OCI-LY7 (cell line): ENCODE measurements around a stretch of chr2.

GRCh38 chr2:171956130-171956950 lies 34.1 kb downstream of the HAT1 start:
- PRO-cap, result no peak
- RAMPAGE, long total RNA, result no peak

DNA sequence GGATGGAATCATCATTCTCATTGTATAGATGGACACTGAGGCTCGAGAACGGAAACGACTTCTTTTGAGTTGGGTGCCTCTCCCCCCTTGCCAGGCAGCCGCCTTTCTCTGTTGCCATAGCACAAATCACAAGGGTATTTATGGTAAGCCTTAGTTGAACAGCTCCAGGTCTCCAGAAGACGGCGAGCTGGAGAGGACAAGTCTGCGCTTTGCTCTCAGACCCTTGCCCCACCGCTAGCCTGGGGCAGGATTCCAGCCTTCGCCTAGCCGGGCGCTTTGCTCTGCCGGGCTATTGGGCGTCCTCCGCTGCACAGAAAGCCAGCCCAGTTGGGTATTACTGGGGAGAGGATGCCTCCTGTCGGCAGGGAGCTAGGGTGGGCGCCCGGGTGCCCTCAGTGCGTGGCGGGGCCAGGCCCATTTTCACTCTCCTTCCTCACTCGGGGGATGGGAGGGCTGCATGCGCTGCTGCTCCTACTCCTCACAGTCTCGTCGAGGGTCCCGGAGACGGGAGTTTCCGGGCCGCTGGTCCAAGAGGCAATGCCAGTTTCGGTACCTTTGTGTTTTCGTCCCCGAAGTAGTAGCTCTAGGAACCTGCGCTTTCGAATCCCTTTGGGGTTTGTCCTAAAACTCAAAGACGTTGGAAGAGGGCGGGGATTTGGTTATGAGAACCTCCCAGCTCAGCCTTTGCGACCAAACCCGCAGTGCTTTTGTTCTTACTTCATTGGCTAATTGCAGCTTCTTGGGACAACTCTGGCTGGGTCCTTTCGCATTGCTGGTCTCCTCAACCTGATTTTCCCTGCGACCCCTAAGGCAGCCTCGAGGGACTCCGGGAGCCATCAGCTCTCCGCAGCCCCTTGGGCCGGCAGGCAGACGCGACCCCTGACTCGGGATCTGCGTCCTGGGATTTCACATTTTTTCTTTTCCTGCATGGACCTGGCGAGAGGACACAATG lies 3.6 kb upstream of the DLX2 start:
- PRO-cap, result no peak
- RAMPAGE, long total RNA, result no peak

GRCh38 chr2:172234528-172235823 lies 132.3 kb upstream of the DLX2 start:
- PRO-cap, result no peak
- RAMPAGE, long total RNA, result no peak

GRCh38 chr2:172252156-172252700 lies 149.5 kb upstream of the DLX2 start:
- PRO-cap, result no peak
- RAMPAGE, long total RNA, result no peak

GRCh38 chr2:172315057-172315434 lies 112.3 kb upstream of the ITGA6 start:
- PRO-cap, result no peak
- RAMPAGE, long total RNA, result no peak

GRCh38 chr2:172384525-172385021 lies 42.8 kb upstream of the ITGA6 start:
- PRO-cap, result no peak
- RAMPAGE, long total RNA, result no peak

- PRO-cap, result no peak
- RAMPAGE, long total RNA, result no peak
These were observed 3.3 kb downstream of the ITGA6 start for GRCh38 chr2:172430646-172431178.

GRCh38 chr2:172437608-172438241 lies 10.3 kb downstream of the ITGA6 start:
- PRO-cap, result no peak
- RAMPAGE, long total RNA, result no peak

- PRO-cap, result no peak
- RAMPAGE, long total RNA, result no peak
These were observed 59.8 kb downstream of the ITGA6 start for GRCh38 chr2:172486981-172487842.

DNA sequence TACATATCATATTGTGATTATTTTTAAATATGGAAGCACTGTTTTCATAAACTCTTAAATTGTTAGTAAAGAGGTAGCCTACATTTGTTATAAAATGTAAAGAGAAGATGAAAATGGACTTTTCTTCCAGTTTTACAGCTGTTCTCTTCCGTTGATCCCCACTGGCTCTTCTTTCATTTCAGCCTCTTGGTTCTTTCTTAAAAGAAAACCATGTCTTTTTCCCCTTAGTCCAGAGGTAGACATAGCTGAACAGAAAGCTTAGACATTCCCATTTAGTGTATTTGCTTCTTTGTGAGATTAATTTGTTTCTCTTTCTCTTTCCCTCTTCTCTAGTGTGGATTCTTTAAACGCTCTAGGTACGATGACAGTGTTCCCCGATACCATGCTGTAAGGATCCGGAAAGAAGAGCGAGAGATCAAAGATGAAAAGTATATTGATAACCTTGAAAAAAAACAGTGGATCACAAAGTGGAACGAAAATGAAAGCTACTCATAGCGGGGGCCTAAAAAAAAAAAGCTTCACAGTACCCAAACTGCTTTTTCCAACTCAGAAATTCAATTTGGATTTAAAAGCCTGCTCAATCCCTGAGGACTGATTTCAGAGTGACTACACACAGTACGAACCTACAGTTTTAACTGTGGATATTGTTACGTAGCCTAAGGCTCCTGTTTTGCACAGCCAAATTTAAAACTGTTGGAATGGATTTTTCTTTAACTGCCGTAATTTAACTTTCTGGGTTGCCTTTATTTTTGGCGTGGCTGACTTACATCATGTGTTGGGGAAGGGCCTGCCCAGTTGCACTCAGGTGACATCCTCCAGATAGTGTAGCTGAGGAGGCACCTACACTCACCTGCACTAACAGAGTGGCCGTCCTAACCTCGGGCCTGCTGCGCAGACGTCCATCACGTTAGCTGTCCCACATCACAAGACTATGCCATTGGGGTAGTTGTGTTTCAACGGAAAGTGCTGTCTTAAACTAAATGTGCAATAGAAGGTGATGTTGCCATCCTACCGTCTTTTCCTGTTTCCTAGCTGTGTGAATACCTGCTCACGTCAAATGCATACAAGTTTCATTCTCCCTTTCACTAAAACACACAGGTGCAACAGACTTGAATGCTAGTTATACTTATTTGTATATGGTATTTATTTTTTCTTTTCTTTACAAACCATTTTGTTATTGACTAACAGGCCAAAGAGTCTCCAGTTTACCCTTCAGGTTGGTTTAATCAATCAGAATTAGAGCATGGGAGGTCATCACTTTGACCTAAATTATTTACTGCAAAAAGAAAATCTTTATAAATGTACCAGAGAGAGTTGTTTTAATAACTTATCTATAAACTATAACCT lies 51.7 kb upstream of the PDK1 start:
- PRO-cap, result no peak
- RAMPAGE, long total RNA, result no peak

DNA sequence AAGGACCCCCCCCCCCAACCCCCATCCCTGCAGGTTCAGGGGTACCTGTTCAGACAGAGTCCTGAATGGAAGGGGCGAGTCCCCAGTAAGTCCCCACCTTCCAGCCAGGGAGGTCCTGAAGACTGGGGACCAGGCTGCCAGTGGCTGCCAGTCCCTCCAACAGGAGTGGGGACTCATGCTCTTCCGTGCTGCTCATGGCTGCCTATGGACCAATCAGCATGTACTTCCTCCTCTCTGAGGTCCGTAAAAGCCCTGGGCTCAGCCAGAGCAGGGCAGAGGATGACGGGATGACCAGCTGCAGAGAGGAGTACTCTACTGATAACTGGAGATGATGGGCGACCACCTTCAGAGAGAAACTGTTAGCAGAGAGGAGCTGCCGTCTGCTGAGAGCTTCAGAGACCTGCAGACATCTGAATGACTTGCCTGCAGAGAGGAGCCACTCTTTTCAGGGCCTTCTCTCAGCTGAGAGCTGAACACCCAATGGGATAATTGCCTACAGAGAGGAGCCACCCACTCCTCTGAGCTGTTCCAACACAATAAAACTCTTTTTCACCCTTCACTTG lies 58.4 kb downstream of the PDK1 start:
- PRO-cap, result no peak
- RAMPAGE, long total RNA, result no peak

- PRO-cap, result no peak
- RAMPAGE, long total RNA, result no peak
These were observed 150.1 kb upstream of the MAP3K20 start for GRCh38 chr2:172925279-172926187.

DNA sequence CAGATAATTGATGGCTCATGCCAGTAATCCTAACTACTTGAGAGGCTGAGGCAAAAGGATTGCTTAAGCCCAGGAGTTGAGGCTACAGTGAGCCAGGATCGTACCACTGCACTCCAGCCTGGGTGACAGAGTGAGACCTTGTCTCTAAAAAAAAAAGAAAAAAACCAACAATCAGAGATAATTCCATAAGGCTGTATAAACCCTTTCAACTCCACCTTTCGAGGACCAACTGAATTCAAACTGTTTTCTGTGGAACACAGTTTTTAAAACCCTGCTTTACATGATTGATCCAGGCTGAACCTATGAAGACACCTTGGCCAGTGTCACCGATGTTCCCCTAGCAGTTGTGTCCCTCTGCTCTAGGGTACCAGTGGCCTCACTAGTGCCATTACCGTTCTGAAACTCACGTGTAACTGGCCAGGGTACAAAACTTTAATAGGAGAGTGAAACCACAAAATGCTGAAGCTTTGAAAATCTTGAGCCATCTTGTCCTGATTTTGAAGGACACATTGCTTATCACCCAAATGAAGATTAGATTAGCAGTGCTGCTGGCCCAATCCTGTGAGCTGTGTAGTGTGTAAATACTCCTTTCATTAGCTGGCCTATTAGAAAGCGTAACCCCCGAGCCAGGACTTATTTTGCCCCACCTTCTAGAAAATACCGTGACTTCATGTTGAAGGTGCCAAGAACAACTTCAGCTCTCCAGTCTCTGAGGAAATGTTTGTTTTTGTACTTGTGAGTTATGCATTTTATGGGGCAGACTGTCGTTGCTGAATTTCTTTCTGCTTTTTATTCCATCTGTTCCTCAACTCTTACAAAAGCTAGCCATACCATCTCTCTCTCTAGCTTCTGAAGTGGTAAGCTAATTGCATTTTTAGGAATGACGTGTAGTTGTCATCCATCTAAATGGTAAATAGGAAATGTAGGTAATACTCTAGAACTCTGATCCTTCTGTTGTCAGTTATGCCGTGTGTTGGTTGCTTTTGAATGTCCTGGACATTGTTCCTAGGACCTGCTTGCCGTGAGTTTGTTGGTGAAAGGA lies 147.8 kb upstream of the MAP3K20 start:
- PRO-cap, result no peak
- RAMPAGE, long total RNA, result no peak

- PRO-cap, result no peak
- RAMPAGE, long total RNA, result no peak
These were observed 146.9 kb upstream of the MAP3K20 start for GRCh38 chr2:172928765-172929179.

- PRO-cap, result no peak
- RAMPAGE, long total RNA, result no peak
These were observed 121.6 kb upstream of the MAP3K20 start for GRCh38 chr2:172953964-172954571.

DNA sequence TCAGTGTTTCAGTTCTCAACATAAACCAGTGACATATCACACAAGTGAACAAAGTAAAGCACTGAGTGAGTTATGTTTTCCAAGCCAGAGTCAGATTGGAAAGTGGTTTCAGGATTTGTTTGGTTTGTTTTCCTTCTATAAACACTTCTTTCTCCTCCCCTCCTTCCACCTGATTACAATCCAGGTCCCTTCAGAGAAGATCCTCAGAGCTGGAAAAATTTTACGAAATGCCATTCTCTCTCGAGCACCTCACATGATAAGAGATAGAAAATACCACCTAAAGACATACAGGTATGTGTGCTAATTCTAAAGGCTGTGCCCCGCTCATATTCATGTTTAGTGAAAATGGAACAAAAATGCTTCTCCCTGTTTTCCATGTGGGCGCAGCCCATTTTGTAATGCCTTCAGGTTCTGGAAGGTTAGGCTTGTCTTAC lies 114.7 kb upstream of the MAP3K20 start:
- PRO-cap, result no peak
- RAMPAGE, long total RNA, result no peak

DNA sequence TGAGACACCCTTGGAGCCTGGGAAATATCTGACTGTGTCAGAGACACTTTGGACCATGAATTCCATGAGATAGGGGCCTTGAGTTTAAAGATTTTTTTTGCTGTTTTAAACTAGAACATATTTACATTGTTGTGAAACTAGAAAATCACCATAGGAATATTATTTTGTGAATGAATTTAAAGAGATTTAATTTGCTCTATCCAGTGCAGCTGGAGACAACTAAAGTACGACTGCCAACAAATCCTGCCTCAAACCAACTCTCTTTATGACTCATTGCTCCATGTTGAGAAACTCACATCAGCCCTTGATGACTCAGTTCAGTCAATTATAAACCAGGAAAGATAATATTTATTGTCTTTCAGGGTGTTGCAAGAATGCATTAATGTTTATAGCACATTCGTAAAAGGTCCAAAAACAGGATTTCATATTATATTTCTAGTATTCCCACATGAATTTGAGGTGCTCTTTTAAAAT lies 26.9 kb upstream of the MAP3K20 start:
- PRO-cap, result no peak
- RAMPAGE, long total RNA, result no peak

DNA sequence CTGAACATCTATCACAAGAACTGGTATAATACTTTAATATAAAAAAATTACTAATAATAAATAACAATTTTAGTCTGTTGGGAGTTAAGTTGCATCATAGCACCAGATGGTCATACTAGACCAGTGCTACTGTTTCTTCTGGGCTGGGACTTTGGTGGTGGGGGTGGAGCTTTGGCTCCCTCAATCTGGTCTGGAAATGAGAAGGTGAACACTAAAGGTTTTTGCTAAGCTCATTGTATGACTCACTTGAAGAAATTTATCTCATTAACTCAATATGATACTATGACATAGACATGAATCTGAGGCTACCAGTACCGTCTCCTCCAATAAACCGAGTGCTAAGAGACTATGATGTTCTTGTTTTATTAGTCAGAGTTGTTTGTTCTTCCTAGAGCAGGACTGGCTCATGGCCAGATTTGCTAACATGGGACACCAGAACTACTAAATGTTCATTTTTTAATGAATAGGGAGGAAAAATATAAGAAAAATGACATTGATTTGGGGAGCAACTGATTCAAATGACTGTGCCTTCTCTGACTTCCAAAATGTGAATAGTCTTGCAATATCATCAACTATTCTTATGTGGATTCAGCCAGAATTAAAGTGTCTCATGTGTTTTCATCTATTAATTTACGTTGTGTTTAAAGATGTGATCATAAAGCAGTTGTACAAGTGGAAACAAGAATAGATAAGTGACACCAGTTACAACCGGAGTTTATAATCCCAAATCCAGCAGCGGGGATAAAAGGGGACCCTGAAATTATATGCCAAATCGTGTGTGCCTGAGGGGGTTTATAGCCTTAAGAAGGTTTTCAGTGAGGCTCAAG lies 26.2 kb upstream of the MAP3K20 start:
- PRO-cap, result no peak
- RAMPAGE, long total RNA, result no peak

DNA sequence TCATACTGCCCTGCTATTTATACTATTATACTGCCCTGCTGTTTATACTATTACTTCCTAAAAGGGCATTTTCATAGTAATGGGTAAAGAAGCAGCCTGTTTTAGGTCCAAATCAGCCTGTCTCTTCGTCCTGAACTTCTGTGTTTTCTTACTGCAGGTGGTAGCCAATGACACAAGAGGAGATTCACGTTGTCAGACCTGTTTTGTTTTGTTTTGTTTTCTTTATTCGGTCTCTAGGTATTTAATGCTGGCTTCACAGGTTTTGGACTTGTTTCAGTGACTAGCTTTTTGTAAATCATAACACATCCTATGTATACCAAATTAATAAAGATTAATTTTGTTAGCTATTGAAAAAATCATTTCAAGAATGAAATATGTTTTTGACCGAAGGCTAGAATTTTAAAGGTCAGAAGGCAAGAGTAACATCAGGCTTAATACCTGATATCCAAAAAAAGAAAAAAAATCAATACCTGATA lies 116.5 kb downstream of the MAP3K20 start:
- PRO-cap, result no peak
- RAMPAGE, long total RNA, result no peak

DNA sequence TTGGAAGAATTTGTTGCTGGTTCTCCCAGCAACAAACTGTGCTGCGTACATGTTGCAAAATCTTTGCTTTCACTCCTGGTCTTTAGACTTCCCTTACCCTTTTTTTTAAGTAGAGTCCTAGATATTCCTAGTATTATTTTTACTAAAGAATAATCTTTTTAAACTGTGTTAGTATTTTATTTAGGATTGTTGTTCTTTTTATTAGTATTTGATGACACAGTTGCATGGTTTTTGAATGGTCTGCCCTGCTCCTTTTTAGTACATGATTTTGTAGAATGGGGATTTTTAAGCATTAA lies 129.9 kb downstream of the MAP3K20 start:
- PRO-cap, result no peak
- RAMPAGE, long total RNA, result no peak